RPMI7951 (cell line): Measurements from ENCODE around the gene NME1.

GRCh38 chr17:50866479-50867349 lies 560 bp upstream of the TOB1 start:
- RAMPAGE, long total RNA, result no peak

DNA sequence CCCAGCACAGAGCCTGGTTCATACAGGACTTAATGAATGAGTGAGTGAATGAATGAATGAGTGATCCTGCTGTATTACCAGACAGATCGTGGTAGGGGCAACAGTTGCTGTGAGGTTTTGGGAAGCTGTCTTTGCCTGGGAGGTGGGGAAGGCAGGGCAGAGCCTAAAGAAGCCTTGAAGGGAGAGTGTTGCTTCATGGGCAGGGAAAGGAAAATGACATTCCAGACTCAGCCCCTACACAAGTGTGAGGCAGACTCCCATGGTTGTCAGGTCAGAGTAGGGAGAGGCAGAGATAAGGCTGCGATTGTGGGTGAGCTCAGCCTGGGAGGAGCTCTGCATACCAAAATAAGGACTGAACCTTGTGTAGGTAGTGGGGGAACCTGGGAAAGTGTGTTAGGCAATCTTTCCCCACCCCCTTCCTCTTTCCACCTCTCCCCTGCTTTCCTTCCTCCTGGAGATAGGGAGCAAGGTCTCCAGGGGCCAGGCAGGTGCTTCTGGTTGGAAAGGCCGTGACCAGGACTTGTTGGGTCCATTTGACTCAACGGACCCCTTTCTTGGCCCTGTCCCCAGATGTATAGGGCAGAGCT lies 18.3 kb upstream of the TOB1 start:
- RAMPAGE, long total RNA, result no peak

DNA sequence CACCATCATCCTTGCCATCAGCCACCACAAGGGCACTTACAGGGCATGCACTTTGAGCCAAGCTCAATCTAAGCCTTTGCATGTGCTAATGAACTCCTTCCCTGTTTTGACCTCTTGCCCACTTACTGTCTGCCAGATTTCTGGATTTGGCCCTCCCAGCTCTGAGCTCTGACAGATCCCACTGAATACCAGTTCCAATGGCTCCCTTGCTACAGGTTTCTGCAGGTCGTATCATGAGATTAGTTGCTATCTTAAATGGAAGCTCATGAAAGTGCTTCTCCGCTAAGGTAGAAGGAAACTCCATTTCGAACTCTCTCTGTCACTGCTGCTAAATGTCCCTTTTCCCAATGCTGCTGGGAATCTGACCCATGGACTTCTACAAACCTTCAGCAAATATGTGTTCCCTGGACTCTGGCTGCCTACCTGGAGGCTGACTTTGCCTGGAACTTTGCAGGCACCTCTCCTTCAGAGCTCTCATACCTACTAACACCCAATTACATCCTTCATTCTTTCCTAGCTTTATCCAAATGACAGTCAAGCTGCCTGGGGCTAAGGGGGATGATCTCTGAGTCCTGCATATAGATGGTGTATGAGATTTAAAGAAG lies 23.5 kb upstream of the TOB1 start:
- RAMPAGE, long total RNA, result no peak

GRCh38 chr17:50892089-50892488 lies 25.9 kb upstream of the TOB1 start:
- RAMPAGE, long total RNA, result no peak

GRCh38 chr17:50911515-50912195 lies 45.5 kb upstream of the TOB1 start:
- RAMPAGE, long total RNA, result no peak

- RAMPAGE, long total RNA, result no peak
Measured at GRCh38 chr17:50925133-50925621, 59.0 kb upstream of the TOB1 start.

DNA sequence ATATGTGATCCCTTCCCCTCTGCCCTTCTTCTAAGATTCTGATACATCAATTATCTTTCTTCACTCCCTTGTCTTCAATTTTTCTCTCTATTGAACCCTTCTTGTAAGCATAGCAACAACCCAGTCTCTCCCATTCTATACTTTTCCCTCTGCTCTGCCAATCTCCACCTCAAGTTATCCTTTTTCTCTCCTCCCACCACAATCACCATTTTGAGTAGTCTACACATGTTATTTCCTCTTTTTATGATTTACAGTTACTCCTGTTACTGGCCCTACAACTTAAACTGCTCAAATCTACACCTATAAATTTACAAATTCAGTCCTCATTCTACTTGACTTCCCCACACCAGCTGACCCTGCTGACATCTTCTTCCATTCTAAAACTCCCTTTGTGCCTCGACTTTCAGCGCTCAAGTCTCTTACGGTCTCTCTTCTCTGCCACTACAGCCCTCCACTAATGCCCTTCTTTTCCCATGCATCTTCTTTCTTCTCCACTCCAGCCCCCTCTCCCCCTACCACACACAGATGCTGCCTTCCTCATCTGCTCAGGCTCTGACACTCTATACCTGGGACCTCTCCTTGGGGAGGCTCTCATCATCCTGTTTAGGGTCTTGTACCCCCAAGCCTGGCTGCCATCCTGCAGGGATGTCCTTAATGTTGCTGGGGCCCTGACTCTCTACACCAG lies 84.5 kb downstream of the SPAG9 start:
- RAMPAGE, long total RNA, result no peak

DNA sequence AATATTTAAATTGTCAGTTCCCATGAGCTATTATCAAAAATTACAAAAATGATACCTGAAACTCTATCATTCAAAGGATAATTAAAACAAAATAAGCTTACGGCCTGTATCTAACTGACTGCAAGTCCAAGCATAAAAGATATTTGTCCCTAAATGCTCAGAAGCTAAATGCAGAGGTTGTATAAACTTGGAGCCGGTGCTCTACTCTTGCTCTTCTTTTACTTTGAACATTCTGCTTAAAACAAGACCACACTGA lies 74.7 kb downstream of the SPAG9 start:
- RAMPAGE, long total RNA, result no peak

DNA sequence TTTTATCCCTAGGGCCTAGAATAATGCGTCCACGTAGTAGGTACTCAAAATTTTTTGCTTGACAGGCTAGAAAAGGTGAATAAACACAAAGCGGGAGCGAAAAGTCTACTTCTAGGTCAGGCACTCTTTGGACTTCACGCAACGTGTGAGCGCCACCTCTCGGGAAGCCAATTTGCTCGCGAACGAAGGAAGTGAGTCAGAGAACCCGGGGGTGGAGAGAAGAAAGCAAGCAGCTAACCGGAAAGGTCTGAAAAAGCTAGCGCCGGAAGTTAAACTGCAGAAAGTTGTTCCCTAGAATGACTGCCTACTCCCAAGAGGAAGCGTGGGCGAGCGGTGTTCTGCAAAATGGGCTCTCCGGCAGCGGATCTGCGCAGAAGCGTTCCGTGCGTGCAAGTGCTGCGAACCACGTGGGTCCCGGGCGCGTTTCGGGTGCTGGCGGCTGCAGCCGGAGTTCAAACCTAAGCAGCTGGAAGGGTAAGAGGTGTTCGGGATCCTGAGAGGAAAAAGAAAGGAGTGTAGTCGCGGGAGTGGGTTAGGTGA lies at the start of gene NME1:
TSS of gene NME1 (plus strand) at position 371 of the 540 bp plus-strand sequence.
- RAMPAGE, long total RNA, result start-site peak on the plus strand centred at position 403 of the sequence, 51 bp wide, 498 and 380 reads in 2 replicates

DNA sequence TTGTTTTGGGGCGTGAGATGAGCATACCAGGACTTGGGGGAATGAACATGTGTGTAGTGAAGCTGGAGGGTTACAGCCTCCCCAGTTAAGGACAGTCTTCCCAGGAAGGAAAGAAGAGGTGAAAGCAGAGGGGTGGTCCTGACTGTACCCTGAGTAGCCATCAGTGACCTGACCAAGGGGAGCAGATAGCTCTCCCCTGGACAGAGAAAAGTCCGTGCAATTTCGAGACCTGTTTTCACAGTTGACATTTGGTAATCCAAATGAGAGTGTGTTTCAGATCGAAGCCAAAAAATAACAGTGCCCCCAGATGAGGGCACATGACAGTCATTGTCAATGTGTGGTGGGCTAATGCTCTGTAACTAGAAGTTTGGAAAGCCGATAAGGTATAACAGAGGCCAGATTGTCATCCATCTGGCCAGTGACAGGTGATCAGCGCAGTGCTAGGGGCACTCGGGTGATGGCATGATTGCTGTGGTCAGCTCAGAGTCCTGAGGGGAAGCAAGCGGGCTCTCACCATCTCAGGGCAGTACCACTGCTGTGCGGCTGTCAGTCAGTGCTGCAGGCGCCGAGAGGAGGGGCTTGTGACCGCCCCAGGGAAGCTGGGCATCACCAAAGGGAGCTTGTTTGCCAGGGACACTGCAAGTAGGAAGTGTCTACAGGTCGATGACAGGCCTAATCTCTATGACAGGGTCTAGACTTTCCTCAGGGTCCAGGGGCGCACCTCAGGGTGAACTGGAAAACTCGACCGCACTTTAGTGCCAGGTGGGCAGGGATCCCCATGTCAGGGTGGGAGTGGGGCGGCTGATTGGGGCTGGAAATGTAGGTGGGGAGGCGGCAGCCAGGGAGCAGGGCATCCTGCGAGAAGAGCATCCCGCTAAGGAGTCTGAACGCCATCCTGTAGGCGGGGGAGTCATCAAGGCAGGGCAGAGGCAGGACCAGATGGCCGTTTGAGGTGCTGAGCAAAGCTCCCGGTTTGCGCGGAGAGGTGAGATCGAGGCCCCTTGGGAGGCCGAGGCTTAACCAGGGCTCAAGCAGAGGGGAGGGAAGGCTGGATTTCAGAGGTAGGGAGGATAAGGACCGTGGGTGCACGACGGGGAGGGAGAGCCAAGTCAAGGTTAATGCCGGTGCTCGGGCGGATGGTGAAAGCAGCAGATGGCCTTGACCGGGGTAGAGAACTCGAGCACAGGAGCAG lies 895 bp upstream of the NME2 start:
- RAMPAGE, long total RNA, result no peak

- RAMPAGE, long total RNA, result no peak
Measured at GRCh38 chr17:51167007-51167400, 793 bp downstream of the NME2 start.

GRCh38 chr17:55266363-55266647 lies 1.5 kb downstream of the HLF start:
- RAMPAGE, long total RNA, result no peak

- RAMPAGE, long total RNA, result no peak
Measured at GRCh38 chr17:55266648-55267337, 2.0 kb downstream of the HLF start.

- RAMPAGE, long total RNA, result no peak
Measured at GRCh38 chr17:55416744-55417121, 4.9 kb downstream of the MMD start.

GRCh38 chr17:55577625-55578182 lies 145.0 kb downstream of the TMEM100 start:
- RAMPAGE, long total RNA, result no peak

GRCh38 chr17:55699060-55699669 lies 23.5 kb downstream of the TMEM100 start:
- RAMPAGE, long total RNA, result no peak

GRCh38 chr17:55730454-55731221 lies 8.0 kb upstream of the TMEM100 start:
- RAMPAGE, long total RNA, result no peak

DNA sequence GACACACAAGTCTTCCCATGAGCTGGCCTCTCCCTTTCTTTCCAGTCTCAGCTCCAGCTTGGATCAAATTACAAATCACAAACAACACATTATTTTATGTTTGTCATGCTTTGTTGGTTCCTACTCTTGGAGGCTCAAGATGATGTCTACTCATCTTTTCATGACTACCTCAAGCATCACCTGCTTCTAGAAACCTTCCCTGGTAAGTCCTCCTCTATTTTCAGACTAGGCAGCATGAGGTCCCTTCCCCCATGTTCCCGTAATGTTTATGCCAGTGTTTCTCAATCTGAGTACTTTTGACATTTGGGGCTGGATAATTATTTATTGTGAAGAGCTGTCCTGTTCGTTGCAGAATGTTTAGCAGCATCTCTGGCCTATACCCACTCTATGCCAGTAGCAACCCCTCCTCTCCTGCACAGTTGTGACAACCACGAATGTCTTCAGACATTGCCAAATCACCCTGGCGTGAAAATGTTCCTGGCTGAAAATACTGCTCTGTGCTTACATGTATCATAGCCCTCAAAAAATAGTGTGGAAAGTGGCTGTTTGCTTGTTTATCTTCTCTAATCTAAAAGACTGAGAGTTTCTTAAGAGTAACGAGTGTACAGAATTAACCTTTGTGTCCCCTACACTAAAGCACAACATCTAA lies 10.2 kb upstream of the TMEM100 start:
- RAMPAGE, long total RNA, result no peak

DNA sequence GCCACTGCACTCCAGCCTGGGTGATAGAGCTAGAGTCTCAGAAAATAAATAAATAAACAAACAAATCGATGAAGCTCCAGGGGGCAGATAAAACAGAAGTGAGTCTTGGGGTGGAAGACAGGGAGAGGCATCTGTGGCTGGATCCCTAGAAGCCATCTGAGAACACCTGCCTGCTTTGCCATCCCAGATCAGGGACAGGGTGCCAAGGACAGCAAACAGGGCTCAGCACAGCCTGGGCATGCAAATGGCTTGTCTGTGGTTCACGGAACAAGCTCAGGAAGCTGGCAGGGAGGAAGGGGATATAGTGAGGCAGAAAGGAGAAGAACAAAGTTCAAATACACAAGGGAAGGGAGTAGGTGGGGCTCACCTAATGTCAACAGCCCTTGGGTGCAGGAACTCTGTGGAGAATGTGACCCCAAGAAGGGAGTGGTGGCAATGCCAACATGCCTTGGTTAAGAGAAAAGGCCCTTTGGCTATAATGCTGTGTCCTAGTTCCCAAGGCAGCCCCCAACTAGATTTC lies 27.5 kb downstream of the TRIM25 start:
- RAMPAGE, long total RNA, result no peak

GRCh38 chr17:56893151-56893873 lies 20.5 kb downstream of the TRIM25 start:
- RAMPAGE, long total RNA, result no peak